Calu3 (cell line): ENCODE data around the genes ZNF644 and DR1.

GRCh38 chr1:90926810-90927278 is 95.0 kb downstream of the ZNF644 start:
- PRO-cap = no peak

- PRO-cap = no peak
Measured at GRCh38 chr1:90938729-90939350, 83.0 kb downstream of the ZNF644 start.

- PRO-cap = no peak
Measured at GRCh38 chr1:91007469-91008041, 14.3 kb downstream of the ZNF644 start.

DNA sequence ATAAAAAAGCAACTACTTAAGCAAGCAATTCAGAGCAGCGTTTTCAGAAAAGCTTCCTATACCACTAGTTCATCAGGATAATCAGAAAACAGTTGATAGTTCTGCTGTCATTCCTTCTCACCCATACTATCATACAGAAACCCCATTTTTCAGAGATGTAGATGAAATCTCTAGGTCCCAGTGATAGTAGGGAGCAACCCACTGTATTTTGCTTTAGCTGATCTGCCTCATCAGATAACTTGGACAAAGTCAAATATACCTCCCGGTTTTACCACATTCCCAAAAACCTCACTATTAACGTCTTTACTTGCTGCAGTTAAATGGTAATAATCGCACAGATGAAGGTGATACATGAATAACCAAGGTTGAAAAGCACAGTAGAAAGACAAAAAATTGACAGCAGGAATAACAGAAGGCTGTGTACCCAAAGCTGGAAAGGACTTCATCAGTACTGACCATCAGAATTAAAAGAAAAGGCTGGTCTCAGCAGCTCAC is 13.3 kb downstream of the ZNF644 start:
- PRO-cap = no peak

DNA sequence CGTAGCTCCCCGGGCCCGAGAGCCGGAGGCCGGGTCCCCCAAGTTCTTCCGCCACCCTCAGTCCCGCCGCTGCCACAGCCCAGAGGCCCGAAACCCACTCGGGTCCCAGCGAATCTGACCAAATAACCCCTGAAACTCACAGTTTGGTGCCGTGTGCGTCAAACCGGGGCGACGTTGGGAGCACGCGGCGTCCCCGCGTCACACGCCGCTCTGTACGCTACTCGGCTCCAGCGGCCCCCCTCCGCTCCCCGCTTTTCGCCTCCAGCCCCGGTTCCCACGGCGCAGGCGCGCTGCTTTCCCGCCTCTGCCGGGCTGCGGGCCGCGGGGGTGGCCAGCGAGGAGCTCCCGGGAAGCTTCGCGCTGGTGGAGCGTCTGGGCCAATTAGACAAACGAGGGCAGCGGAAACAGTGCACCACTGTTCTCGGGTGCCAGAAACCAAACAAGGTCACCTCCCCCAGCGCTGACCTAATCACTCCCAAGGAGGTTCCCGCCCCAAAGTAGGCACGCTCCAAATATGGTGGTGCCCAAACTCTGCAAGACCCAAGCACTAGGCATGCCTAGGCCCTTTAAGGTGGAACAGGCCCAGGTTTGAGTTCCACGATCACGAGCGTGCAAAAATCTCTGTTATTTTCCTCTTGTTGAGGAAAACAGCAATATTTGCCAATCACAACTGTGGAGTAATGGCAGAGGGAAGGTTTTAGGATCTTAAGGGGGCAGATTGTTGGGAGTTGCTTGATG is at the start of gene ZNF644:
ZNF644 (minus strand) TSS at position 186 of the 738 bp plus-strand sequence.
- PRO-cap = bidirectional peak, plus-strand start outside the sequence, minus-strand start at position 212 of the sequence

DNA sequence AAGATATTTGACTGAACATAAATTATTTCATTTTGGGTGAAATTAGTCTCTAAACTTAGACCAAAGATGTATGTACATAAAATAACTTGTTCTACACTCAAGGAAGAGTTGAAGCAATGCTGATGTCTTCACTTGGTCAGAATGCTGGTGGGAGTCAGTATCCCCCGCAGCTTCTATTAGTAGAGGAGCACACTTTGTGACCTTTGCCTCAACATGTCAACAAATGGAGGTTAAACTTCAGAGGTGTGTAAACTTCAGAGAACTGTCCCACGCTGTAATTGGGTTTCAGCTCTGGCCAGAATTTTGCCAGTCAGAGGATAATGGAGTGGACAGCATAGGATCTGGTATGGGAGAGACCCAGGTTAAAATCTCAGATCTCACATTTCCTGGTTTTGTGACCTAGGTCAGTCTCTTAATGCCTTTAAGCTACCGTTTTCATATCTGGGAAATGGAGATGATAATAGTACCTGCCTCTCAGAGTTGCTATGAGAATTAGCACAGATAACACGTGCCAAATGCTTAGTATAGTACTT is 107.6 kb upstream of the ZNF644 start:
- PRO-cap = no peak

DNA sequence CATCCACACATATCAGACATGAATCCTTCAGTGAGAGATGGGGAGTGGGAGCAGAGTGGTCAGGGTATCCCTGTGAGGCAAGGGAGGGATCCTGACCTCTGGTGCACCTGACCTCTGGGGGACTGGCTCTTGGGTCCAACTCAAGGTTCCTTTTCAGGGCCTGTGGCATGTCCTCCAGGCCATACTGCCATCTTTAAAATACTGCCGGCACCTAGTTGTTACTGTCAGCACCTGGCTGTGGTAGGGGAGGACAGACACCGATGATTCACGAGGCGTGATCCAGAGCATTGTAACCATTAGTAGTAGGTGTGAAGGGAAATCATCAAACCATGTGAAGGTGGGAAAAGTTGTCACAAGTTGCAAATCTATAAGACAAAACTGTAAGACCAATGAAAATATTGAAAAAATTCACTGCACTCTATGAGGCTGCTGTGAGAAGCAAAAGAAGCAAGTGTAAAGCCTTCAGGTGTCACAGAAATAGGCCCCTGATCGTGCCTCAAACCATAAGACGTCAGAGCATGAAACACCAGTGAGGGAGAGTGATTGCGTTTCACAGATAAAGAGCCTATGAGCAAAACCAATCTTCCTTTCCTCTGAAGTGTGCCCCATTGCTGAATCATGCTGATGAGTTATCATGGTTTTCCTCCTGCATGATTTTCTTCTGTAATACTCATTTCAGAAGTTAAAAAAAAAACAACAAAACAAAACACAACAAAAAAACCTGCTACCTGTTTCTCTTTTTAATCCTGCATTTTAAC is 55.3 kb downstream of the CDC7 start:
- PRO-cap = no peak

GRCh38 chr1:91569327-91570280 is 69.0 kb downstream of the CDC7 start:
- PRO-cap = no peak

GRCh38 chr1:91591715-91591944 is 91.0 kb downstream of the CDC7 start:
- PRO-cap = no peak

GRCh38 chr1:91699472-91699985 is 186.4 kb downstream of the TGFBR3 start:
- PRO-cap = no peak

DNA sequence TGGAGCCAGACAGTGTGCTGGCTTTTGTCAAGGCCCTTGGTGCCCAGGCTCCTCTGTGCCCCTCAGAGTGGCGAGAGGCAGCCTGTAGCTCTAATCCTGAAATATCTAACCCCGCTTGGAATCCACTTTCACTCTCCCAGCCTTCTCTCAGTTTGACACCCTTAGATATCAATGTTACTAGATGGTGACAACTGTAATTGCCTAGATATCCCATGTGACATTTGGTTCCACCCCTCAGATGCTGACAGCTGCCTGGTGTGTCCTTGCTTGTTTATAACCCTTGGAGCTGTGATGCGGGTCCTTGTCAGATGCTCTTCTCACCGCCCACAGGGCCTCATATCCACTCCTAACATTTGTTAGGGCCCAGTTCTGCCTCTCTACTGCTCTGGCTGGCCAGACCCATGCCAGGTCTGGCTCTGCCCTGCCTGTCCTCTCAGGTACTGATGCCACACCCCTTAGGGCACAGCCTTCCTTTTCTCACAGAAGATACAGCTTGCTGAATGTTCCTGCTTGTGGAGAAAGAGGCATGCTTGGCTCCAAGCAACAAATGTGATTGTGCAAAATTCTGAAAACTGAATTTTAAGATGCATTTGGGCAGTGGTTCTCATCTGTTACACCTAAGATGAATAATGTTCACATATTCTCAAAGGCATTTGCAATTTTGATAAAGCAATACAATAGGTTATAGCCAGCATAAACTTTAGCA is 178.2 kb downstream of the TGFBR3 start:
- PRO-cap = no peak

GRCh38 chr1:91754309-91754875 is 131.6 kb downstream of the TGFBR3 start:
- PRO-cap = no peak

- PRO-cap = no peak
Measured at GRCh38 chr1:91844590-91845622, 41.0 kb downstream of the TGFBR3 start.

DNA sequence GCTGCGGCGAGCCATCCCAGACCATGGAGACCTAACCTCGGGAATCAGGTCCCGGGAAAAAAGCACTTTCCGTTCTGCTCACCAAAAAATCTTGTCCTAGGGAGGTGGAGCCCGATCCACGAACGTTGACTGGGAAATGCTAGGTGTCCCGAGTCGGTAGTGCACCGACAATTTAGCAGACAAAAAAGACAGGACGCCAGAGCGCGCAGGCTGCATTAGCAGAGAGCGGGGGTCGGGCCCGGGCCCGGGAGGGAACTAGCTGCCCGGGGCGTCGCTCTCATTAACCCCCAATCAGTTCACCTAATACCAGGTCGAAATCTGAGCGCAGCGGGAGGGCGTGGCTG is 2.4 kb downstream of the GFI1 start:
- PRO-cap = no peak

GRCh38 chr1:92588385-92589166 is 101.9 kb upstream of the GFI1 start:
- PRO-cap = no peak

- PRO-cap = no peak
Measured at GRCh38 chr1:93056475-93056707, 22.7 kb upstream of the MTF2 start.

DNA sequence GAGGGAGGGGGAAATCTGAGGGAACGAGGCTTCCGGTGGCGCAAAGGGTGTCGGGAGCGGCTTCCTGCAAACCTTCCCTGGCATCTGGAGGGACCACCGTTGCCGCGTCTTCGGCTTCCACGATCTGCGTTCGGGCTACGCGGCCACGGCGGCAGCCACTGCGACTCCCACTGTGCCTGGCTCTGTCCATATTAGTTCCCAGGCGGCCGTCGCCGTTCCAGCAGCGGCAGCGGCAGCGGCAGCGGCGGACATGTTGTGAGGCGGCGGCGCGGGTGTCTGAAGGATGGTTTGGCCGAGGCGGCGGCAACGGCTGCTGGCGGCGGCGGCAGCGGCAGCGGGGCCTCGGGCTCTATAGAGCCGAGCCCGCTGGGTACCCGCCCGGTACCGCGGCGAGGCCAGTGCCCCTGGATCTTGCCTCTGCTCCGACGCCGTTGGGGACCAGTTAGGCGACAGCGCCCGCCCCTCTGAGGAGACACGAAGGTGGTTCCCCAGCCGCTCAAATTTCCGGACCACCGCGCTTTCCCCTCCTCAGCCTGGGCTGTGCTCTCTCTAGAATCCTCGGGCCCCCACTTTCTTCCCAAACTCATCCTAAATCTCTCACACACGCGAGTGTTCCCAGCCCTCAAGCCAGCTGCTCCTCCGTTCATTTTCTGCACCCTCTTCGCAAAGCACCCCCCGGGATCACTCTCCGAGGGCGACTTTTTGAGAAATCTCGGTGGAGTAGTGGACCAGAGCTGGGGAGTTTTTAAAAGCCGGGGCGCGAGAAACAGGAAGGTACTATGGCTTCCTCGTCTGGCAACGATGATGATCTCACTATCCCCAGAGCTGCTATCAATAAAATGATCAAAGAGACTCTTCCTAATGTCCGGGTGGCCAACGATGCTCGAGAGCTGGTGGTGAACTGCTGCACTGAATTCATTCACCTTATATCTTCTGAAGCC is at the start of gene DR1:
DR1 (plus strand) TSS at position 41 of the 941 bp plus-strand sequence.
- PRO-cap = bidirectional peak, plus-strand start at position 69 of the sequence, minus-strand start outside the sequence; bidirectional peak, plus-strand start at position 846 of the sequence, minus-strand start at position 803 of the sequence

GRCh38 chr1:93446598-93447515 is 1.1 kb upstream of the FNBP1L start:
- PRO-cap = no peak

DNA sequence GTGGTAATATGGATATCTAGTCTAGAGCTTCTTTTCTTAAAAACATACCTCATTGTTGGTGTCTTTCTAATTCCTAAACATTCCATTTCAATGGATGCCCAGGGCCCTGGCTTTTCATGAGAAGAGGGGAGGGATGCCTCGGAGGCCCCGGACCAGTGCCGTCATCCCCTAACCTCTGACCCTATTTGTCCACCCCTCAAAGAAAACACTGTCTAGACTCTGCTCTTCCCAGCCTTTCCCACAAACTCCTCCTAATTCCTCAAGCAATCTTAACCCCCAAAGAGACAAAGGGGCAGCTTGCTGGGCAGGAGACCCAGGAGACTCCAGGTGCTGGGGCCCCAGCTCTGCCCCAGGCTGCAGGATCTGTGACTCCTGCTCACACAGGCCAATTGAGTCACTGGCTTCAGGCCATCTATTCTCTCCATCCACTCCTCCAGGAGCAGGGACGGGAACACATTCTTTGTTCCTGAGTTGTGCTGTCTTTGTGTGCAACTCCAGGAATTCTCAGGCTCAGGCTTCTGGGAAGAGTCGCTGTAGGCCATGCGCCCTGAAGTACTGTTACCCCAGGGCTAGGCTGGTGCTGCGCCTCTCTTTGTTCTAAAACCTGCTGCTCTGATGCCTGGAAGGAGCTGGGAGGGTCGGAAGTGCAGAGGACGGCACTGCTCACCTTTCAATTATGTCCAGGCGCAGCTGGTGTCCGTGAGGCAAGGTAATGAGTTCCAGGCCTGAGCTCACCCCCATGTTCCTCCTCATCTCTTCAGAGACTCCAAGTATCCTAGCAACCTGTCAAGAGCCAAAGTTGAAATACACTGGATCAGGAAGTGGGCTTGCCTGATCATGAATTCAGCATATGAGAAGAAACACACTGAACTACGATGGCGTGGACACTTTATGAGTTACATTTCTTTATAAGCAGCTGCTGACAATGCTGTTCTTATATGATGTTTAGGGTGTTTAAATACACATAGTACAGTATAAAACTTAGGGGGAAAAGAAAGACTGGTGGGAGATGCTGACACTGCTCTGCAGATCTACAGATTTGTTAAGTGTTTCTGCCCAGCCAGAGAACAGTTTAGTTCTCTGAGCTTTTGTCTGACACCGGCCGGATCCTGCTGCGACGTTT is 105.9 kb downstream of the BCAR3 start:
- PRO-cap = no peak

- PRO-cap = no peak
Measured at GRCh38 chr1:93638888-93639414, 42.7 kb downstream of the BCAR3 start.